Neural crest cell (in vitro differentiated cells): ENCODE data around the genes ZNF710 and GDPGP1.

DNA sequence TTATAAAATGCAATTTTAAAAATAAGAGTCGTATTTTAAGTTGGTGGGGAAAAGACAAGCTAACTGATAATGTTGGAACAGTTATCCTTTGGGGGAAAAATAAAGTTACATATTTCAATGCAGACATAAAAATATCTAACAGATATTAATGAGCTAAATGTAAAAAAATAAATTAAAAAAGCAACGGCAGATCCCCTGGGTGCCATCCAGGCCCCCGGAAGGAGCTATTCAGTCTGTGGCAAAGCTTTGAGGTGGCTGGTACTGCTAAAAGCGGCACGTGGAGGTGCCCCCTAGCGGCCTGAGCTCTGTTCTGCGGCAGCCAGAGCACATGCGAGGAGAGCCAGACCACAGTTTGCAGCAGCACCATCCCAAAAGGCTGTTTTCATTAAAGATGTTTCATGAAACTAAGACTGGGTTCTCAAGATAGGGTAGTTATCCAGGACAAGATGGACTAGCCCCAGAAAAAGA, 18.9 kb downstream of the AP3S2 start:
- PRO-cap = no peak

DNA sequence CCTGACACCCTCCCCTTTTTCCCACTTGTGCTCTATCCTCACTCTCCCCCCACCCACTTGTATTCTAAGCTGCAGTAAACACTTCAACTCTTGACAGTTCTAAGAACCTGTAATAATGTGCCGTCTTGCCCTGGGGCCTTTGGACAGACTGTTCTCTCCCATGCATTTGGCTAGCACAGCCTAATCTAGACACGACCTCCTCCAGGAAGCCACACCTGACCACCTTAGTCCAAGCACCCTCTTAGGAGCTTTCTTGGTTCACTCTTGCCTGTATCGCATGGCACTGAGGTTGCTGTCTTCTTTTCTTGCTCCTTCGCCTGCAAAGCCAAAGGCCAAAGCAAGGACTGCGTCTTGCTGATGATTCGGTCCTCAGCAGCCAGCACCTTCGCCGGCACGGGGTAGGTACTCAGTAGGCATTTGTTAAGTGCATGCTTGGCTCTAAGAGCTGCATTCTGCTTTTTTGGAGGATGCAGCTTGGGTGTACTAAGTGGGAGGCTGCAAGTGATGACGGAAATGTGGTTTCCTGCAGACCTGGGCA, 2.1 kb upstream of the ZNF710 start:
- PRO-cap = no peak

DNA sequence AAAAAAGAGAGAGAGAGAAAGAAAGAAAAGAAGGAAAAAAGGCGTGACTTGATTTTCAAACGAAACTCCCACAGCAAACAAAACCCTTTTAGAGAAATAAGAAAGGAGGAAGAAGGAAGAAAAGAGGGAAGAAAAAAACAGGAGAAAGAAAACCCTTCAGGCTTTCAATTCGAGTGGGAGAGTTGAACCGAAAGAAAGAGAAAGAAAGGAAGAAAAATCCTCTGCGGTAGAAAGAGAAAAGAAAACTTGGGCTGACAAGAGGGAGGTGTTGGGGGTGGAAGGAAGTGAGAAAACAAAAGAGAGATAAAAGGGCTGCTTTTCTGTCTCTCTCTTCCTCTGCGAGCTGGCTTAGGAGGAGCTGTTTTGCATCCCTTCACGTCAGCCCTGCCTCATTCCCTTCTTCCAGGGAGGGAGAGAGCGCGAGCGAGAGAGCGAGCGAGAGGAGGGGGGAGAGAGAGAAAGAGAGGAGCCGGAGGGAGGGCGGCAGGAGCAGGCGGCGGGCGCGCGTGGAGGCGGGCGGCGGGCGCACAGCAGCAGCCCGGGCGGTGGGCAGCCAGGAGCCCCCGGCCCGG, at the start of gene ZNF710:
Gene ZNF710, plus strand, starts transcription at position 334 of the 572 bp plus-strand sequence.
- PRO-cap = bidirectional peak, plus-strand start at position 486 of the sequence, minus-strand start at position 402 of the sequence

DNA sequence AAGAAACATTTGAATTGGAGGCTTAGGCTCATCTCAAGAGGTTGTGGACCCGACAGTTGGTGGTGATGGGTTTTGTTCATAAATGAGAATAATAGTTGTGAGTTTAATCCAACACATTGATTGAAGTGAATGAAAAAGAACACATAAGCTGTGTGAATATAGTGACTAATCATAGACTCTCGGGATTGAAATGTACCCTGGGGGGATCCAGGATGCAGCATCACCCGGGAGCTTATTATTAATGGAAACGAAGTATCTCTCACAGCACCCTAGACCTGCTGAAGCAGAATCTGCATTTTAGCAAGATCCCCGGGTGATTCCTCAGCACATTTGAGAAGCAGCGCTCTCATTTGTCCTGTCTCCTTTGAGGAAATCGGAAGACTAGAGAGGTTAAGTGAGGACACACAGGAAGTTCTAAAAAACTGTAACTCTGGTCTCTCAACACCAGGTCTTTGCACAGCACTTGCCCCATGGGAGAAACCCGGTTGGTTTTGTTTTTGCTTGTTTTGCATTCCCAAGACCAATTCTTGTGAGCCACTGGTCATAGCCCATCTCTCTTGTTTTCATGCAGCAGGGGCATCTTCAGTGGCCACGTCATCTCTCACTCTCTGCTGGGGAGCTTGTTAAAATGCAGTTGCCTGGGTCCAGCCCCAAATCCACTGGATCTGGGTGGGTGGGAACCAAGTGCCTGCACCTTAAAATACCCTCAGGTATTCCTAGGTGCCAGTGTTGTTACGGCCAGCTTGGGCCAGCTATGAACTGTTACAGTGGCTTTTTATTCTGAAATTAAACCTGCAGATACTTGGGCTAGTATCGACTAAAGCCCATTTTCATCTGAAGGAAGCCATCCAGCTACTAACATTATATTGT, 30.2 kb downstream of the ZNF710 start:
- PRO-cap = no peak

DNA sequence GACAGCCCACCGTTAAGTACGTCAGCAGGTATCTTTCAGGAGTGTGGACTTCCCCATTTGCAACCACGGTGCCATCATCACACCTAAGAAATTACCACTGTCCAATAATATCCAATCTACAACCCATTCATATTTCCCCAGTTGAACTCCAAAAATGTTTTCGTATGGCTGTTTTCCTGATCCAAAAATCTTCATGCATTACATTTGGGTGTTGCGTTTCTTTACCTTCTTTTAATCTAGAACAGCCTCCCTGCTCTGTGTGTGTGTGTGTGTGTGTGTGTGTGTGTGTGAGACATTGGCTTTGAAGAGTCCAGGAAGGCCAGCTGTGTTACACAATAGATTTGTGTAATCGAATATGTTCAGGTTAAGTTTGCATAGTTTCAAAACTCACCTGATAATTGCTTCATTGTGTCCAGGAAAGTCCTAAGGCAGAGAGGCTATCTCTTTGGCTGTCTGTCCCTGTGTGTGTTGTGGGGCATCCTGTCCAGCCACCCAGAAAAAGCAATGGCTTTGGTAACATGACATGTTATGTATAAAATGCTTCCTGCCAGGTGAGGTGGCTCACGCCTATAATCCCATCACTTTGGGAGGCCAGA, 37.4 kb downstream of the ZNF710 start:
- PRO-cap = no peak

DNA sequence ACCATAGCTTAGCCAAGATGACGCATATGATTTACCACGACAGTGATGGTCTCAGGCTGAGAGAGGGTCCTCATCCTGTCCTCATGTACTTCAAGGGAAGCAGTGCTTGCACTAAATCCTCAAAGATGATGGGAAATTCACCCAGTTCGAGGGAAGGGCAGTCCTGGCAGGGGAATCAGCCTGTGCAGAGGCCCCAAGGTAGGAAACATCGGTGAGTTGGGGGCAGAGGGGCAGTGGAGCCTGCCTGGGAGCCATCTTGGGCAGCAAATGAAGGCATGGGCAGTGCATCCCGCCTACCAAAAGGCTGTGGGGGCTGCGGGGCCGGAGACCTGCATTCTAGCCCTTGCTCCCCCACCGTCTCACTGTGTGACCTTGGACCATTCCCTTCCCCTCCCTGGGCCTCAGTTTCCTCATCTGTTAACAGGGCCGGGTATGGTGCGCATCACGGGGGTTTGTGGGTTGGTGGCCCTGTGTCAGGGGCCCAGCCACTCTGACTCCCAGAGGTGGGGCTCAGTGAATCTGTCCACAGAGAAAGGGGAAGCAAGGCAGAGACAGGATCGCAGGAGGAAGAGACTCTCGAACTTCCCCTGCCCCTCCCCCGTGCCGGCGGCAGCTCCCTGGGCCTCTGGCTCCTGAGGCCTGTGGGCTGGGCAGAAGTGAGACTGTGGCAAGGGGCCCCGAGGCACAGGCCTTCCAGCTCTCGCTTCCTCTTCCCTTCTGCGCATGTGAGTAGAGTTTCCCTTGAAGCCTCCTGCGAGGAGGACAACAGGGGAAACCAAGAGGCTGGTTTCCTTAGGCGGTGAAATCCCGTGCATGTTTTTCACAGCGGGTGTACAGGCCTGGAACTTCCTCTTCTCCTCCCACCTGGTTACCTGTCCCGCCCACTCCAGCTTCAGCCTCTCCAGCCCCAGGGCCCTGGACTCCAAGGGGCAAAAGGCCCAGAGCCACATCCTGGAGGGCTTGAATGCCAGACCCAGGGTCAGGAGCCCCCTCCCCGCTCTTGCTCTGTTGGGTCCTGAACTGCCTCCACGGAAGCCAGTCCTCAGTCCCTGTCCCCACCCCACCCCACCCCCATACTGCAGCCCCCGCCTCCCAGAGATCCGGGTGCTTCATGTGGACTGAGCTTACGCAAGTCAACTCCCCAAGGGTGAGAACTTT, 42.8 kb downstream of the IDH2 start:
- PRO-cap = no peak

GRCh38 chr15:90095649-90096073, 6.6 kb downstream of the IDH2 start:
- PRO-cap = no peak

DNA sequence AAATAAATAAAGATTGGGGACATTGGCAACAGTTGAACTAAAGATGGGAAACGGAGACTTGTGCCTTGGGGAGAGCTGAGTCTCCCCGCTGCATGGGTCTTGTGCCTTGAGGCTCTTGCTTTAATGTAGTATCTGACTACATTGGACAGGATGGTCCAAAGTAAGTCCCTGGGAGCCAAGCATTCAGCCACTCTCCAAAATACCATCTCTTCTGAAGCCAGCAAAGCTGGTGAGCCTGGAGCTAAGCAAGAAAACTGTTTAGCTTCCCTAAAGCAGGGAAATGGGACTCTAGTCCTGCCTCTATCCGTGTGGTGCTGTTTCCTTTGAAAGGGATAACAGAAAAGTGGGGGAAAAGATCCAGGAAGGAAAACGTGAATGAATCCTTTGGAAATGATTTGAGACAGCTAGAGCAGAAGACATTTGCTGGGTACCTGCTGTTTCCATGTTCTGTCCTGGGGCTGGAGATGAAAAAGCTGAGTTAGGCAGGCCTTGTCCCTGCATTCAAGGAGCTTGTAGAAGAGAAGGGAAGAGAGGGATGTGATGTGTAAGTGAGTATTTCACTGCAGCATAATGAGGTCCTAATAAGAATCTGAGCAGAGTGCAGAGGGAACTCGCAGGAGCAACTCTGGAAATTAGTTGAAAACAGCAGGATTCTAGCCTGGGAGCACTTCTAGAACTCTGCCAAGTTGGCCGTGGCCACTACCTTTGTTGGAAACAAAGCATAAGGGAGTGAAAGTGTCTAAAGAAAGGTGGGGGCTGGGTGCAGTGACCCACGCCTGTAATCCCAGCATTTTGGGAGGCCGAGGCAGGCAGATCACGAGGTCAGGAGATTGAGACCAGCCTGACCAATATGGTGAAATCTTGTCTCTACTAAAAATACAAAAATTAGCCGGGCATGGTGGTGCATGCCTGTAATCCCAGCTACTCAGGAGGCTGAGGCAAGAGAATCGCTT, 13.9 kb upstream of the SEMA4B start:
- PRO-cap = no peak

- PRO-cap = no peak
Observed at GRCh38 chr15:90221236-90221850, 12.4 kb downstream of the CIB1 start.

DNA sequence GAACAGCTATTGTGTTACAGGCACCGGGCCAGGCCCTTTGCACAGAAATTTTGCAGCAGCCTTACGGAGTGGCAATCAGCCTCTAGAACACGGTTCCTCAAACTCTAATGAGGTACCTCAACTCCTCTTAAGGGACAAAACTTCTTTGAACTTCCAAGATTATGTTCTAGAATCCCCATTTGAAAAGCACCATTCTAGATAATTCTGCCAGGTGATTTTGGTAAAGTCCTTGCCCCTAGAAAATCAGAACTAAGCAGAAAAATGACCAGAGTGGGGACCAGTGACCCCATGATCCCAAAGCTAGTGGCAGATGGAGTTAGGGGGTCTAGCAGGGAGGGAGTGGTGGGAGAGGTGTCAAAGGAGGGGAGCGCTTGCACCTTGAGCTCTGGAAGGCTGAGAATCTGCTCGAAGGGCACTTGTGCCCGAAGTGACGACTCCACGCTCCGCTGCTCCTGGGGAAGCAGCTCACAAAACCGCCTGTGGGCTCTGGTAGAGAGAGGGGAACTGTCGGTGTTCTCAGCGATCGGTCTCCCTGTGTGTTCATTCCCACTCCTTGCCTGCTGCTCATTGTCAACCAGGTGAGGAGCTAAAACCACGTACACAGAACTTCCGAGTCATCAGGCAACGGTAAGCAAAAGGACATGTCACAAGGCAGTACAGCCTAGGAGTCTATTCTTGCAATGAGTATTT, 1.8 kb downstream of the CIB1 start:
- PRO-cap = no peak

DNA sequence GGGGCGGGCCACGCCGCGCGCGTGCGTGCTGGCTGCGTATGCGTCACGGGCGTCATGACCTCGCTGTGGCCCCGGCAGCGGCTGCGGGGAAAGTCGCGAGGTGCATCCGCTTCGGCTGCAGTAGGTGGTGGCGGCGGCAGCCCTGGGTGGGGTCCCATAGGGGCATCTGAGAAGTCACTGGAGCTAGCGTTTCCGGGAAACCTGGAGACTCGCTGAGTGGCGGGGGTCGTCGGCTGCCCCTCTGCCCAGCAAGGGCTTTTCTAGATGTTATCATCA, at the start of gene GDPGP1:
Gene GDPGP1, plus strand, starts transcription at position 37 of the 276 bp plus-strand sequence.
- PRO-cap = bidirectional peak, plus-strand start at position 118 of the sequence, minus-strand start outside the sequence

- PRO-cap = no peak
Observed at GRCh38 chr15:90463354-90463695, 66.4 kb upstream of the CRTC3 start.

GRCh38 chr15:90564023-90564700, 34.4 kb downstream of the CRTC3 start:
- PRO-cap = no peak

DNA sequence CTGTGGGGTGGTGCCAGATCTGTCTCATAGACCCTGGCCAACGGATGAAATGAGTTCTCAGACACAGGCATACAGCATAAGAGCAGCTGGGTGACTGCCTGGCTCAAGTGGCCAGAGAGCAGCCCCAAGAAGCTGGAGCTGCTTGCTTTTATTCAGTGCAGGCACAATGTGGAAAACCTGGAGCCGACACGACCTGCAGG, 44.8 kb upstream of the FURIN start:
- PRO-cap = no peak

- PRO-cap = no peak
Observed at GRCh38 chr15:90859829-90860290, 8.5 kb upstream of the FURIN start.

DNA sequence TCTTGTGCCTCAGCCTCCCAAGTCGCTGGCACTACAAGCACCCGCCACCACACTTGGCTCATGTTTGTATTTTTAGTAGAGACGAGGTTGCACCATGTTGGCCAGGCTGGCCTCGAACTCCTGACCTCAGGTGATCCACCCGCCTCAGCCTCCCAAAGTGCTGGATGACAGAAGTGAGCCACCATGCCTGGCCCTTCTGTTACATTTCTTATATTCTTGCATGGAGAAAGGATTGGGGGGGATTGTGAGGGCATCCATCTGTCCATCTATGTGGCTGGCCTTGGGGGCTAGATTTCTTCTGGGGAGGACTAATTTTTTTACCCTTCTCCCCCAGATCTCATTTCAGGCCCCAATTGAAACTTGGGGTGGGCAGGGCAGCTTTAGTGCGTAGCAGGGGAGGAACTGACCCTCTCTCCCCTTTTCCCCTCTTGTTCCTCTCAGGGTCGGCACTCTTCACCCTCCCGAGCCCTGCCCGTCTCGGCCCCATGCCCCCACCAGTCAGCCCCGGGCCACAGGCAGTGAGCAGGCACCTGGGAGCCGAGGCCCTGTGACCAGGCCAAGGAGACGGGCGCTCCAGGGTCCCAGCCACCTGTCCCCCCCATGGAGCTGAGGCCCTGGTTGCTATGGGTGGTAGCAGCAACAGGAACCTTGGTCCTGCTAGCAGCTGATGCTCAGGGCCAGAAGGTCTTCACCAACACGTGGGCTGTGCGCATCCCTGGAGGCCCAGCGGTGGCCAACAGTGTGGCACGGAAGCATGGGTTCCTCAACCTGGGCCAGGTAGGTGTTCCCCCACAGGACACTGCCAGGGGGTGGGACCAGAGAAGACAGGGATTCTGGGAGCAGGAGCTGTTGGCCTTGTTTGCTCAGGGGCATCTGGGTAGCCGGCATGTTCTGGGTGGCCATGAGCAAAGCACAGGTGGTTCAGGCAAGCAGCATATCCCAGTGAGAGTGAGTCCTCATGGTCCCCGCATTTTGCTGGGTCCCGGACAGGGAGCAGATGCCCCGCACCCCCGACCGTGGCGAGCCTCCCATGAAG, 7.1 kb downstream of the FURIN start:
- PRO-cap = no peak

GRCh38 chr15:90877461-90877660, 6.9 kb upstream of the FES start:
- PRO-cap = no peak

DNA sequence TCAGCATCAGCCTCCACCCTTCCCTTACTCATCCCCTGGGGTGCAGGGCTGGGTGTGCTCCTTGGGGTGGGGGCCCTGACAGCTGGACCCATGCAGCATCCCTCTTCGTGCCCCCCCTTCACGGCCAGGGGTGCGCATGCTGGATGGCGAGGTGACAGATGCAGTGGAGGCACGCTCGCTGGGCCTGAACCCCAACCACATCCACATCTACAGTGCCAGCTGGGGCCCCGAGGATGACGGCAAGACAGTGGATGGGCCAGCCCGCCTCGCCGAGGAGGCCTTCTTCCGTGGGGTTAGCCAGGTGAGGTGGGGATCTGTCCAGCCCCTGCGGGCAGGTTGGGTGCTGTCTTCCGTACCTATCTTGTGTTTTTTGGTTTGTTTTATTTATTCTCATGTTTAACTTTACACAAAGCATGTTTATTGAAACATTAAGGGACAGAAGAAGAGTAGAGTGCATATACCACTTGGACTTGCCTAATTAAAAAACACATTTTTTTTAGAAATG, 6.2 kb upstream of the FES start:
- PRO-cap = no peak

DNA sequence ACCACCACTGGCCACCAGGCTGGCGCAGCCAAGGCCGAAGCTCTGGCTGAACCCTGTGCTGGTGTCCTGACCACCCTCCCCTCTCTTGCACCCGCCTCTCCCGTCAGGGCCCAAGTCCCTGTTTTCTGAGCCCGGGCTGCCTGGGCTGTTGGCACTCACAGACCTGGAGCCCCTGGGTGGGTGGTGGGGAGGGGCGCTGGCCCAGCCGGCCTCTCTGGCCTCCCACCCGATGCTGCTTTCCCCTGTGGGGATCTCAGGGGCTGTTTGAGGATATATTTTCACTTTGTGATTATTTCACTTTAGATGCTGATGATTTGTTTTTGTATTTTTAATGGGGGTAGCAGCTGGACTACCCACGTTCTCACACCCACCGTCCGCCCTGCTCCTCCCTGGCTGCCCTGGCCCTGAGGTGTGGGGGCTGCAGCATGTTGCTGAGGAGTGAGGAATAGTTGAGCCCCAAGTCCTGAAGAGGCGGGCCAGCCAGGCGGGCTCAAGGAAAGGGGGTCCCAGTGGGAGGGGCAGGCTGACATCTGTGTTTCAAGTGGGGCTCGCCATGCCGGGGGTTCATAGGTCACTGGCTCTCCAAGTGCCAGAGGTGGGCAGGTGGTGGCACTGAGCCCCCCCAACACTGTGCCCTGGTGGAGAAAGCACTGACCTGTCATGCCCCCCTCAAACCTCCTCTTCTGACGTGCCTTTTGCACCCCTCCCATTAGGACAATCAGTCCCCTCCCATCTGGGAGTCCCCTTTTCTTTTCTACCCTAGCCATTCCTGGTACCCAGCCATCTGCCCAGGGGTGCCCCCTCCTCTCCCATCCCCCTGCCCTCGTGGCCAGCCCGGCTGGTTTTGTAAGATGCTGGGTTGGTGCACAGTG, 1.6 kb upstream of the FES start:
- PRO-cap = no peak

GRCh38 chr15:90892799-90893591, 8.7 kb downstream of the FES start:
- PRO-cap = no peak